ENCODE measurements around a stretch of chr22.

DNA sequence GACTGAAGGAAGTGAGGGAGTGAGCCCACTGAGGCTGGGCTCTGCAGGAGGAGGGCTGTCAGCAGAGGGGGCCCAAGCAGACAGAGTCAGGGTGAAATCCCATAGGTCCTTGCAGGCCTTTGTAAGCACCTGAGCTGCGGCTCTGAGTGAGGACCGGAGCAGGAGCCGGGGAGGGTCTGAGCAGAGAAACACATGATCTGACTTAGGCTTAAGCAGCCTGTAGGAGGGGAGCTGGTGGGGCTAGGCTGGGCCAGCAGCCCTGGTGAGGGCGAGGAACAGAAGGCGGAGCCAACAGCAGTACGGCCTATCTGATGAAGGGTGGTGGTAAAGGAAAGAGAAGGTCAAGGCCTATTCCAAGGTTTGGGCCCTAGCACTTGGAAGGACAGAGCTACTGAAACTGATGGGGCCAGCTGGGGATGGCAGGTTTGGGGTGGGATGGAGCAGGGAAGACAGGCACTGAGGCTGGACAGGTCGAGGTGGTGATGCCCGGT is 27.0 kb upstream of the CBX7 start:
- PRO-cap = no peak

GRCh38 chr22:39289128-39289510 is 30.3 kb downstream of the RPL3 start:
- PRO-cap = no peak

DNA sequence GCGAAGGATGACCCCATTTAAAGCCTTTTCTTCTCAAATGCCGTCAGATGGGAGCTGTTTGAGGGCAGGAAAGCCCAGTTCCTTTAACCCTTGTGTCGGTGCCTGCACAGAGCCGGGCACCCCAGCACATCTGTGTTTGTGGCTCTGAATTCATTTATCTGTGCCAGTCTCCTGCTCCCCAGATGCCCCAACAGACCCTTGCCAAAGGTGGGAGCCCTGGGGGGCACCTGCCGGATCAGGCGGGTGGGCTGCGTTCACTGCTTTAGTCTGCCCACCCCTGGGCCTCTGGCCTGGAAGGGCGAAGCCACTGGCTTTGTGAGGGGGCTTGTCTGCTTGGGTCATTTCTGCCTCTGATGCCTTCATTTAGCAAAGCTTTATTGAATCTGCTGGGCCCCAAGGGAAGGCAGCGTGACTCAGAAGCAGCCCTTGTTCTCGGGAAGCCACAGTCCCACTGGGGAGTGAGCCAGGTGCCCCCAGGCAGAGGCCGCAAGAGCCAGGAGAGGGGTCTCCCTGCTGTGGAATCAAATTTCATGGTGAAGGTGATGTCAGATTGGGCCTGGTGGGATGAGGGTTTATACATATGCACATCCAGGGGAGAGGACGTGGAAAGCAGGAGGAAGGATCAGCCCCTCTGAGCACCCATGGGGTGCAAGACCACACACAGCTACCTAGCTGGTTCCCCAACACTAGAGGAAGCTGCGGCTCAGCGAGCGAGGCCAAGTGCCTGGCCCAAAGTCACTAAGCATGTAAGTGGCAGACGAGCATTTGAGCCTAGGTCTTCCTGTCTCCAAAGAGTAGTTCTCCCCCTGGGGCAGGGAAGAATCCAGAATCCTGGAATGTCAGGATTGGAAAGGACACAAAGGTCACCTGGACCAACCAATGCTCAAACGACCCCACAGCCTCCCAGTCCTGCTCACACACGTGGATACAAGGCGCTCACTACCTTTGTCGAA is 1.8 kb downstream of the SYNGR1 start:
- PRO-cap = no peak

- PRO-cap = no peak
These were observed 5.3 kb upstream of the ATF4 start for GRCh38 chr22:39514582-39515871.

DNA sequence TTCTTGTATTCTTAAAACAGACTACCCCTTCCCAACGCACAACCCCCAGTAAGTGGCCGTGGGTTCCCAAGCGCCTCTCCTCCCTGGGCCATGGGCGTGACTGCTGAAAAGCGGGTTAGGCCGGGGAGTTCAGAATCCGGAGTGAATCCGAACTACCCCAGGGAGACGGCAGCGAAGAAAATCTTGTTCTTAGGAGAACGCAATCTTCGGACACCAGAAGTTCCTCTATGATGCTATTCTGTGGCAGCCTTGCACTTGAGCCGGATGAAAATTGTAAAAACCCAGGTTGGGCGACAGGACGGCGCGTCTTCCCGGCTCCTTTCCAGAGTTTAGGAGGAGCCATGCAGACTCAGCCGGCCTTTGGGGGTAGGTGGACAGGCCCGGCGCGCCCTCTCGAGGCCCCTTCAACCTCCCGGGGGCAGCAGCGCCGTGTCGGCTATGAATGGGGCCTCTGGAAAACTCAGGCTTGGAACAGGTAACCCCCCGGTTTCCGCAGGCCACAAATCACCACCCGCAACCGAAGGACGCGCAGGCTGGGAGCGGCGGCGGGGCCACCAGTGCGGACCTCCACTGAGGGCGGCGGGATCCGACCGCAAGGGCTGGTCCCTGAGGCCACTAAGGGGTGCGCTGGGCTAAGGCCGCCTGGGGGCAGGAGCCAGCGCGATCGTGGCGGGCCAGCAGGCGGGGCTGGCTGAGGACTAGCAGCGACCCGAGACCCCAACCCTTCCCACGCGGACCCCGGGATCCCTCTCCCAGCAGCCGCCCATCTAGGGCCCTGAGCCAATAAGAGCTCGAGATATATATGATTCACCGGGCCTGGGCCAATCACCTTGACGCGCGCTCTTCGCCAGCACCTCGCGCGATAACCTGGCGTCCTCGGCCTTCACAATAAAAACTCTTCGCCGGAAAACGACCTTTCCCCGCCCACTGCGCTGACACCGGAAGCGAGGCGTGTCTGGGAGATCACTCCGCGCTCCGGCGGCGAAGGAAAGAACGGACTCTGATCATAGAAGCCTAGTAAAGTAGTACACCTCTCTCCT is 715 bp upstream of the ATF4 start:
- PRO-cap = unidirectional peak, minus-strand start at position 700 of the sequence; unidirectional peak, minus-strand start at position 777 of the sequence; bidirectional peak, plus-strand start outside the sequence, minus-strand start at position 883 of the sequence

GRCh38 chr22:39521394-39522000 is 1.1 kb downstream of the ATF4 start:
- PRO-cap = no peak

- PRO-cap = no peak
These were observed 4.1 kb downstream of the RPS19BP1 start for GRCh38 chr22:39528215-39529060.

GRCh38 chr22:39573225-39573460 is 2.6 kb downstream of the CACNA1I start:
- PRO-cap = no peak

DNA sequence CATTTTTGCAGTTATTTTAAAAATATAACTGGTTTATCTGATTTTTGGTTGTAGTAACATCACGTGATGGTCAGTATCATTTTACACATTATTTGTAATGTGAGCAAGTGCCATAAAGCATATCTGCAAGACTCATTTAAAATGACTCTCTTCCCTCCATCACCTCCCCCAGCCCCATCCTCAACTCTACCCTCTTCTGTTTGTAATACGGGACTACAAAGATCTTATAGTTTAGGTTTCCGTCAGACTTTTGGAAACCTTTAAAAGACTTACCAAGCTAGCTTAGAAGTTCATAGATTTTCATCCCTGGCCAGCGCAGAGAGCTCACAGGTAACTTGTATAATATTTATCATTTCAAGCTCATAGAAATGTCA is 10.3 kb downstream of the GRAP2 start:
- PRO-cap = no peak

DNA sequence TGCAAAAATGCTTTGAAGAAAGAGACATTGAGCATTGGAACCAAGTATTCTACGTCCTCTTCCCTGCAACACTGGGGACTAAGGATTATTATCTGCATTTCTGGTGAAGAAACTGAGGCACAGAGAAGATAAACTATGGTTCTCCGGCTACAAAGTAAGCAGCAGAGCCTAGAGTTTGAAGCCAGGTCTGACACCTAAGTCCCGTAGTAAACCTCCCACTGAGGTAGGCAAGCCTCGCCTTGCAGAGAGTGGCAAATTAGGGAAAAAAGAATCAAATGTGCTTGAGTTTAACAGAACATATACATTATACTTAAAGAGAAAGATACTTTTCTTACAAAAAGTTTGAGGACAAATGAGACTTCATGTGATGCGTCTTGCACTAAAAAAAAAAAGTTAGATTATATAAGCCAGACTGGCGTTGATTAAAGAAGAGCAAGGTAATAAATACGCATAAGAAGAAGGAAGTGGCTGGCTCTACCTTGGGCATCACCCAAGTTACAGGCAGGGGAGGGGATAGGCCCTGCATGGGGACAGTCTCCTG is 22.5 kb upstream of the TMA7B start:
- PRO-cap = no peak

DNA sequence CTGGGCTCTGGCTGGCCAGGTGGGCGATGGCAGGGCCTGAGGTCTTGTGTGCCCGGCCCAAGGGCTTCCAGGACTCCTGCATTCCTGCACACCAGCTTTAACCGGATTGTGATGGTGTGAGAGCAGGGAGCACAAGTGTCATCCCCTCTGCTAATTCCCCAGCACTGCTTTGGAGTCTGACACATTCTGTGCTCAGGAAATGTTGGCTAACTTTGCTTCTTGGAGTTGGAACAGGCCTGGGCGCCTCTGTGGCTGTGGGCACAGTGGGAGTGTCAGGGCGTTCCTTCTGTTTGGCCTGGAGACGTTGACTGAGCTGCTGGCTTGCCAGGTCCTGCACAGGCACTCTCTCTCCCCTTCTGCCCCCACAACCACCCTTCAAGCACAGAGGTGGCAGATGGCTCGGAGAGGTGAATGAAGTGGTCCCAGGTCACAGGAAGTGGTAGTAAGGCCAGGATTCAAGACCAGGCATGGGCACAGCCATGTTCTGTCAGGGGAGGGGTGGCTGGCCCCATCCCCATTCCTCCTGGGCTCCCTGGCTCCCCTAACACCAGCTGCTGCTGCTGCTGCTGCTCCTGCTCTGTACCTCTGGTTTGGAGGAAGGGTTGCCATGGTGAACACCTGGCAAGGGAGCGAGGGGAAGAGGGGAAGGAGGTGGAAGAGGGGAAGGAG is 28.2 kb downstream of the FAM83F start:
- PRO-cap = no peak

DNA sequence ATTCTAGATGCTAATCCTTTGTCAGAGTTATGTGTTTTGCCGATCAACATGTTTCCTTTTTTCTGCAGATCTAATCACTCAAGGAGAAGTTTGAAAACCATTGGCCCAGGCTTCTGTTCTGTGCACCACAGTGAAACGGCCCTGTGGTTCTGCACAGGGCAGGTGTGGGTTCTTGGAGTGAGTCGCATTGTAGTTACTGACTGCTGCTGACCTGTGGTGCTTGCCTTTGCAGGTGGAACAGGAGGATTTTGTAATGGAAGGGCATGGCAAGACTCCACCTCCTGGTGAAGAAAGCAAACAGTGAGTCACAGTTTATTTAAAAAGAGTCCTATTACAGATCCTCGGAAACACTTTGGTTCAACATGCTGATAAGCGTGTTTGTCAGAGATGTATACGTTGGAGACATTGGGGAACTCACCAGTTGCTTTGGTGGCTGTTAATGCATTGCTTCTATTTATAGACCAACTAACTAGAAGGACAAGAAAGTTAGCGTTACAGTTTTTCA is 21.8 kb upstream of the TNRC6B start:
- PRO-cap = no peak

DNA sequence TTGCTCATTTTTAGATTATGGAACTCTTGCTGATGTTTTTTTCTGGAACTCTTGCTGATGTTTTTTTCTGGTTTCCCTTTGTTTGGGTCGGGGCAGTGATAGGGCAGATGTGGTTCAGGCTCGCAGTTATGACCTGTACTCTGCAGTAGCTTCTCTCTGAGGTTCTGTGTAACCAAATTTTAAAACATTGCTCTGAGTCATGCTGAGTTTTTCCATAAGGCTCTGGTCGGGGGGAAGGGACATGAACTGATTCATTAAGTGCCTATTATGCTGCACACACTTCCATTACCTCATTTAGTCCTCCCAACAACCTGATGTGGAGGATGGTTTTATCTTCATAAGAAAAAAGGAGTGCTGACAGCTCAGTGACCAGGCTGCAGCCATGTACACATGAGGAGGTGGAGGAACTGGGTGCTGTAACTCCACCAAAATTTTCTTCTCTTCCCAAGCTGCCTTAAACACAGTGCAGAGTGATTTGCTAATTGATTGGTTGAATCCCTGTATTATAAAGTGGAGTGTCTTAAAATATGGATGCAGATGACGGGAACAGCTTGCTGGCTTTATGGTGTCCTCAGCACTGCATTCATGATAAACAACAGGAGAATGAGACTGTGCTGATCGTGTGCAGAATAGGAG is 19.0 kb downstream of the TNRC6B start:
- PRO-cap = no peak

DNA sequence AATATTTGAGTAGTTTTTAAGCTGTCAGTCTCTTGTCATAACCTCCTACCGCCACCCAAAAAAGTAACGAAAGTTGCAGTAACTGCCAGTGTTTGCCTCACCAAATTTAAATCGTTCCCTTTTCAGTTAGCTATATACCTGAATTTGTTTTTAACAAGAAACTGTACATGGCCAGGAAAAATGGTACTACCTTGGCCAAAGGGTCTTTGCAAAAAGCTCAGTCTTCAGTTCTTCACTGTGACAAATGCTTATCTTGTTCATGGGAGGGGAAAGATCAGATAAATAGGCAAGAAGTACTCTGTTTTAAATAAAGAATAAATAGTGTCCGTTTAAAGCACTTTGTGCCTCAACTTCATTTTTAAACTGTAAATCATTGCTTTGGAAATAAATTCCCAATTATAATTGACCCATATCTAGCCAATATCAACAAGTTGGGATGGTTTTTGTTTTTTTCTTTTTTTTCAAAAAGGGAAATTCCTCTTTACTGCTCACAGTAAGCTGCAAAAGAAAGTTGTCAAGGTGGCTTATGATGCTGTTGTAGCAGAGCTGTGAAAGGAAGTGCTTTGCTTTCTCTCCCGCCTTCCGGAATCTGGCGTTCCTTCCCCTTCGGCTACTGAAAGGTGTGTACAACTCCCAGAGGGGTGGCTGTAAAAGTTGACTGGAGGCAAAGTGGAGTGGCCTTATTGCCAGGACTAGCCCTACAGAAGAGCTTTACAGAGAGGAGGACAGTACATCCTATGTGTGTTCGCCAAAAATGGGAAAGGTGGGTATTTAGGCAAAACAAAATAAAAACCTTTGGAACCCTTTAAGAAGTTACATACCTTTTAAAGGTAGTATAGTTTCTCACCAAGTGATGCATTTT is 16.3 kb upstream of the ADSL start:
- PRO-cap = no peak

- PRO-cap = no peak
These were observed 736 bp downstream of the ADSL start for GRCh38 chr22:40347059-40347413.

DNA sequence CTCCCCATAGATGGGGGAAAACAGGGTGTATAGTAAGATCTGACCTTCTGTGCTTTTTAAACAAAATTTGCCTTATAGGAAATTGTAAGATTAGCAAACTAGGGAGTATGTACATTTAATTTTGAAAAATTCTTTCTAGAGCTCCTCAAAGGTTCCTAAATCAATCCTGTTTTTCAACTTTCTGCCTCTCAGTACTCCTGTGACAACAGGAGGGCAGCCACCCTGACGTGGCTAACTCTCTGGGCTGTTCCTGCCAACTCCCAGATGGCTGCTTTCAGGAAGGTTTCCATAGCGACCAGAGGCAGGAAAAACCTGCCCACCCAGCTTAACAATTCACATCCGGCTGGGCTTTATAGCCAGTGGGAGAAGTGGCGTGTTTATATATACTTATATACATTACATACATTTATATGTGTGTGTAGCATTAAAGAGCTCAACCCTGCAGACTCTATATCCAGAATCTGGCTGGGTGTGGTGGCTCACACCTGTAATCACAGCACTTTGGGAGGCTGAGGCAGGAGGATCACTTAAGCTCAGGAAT is 26.5 kb downstream of the SGSM3 start:
- PRO-cap = no peak

DNA sequence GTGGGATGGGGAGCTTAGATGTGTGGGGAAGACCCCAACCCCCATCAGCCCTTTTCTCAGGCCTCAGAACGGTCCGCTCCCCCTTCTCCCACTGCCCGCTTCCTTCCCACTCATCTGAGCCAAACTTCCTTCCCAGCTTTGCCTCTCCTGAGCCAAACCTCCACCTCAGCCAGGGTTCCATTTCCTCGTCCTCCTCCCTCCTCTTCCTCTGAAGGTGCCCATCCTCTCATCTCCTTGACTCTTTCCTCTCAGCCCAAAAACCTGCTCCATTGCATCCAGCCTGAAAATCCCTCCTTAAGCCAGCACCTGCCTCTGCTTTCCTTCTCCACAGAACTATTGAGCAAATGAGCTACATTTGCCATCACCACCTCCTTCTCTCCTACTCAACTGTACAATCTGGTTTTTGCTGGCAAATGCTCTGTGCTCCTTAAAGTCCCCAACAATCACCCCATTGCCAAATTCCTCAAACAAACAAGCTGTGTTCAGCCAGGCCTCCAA is 55.8 kb downstream of the SGSM3 start:
- PRO-cap = no peak

- PRO-cap = no peak
These were observed 128.7 kb downstream of the SGSM3 start for GRCh38 chr22:40498873-40499655.

GRCh38 chr22:40543627-40544227 is 92.8 kb downstream of the MRTFA start:
- PRO-cap = no peak

GRCh38 chr22:40647580-40647779 is 11.0 kb upstream of the MRTFA start:
- PRO-cap = no peak